Epidermal melanocyte (primary cell): ENCODE data around the genes FAM136A and TEX261.

- RRBS = no CpG with 5 or more reads among the region's 19 CpGs
Observed at GRCh38 chr2:70122765-70123775, 35.8 kb downstream of the PCBP1 start.

- RRBS = no CpG with 5 or more reads among the region's 2 CpGs
Observed at GRCh38 chr2:70141020-70141157, 49.9 kb downstream of the C2orf42 start.

- RRBS = no CpG with 5 or more reads among the region's 8 CpGs
Observed at GRCh38 chr2:70149042-70149482, 41.8 kb downstream of the C2orf42 start.

- RRBS = 83% methylated on average over 2 of the region's 2 CpGs
Observed at GRCh38 chr2:70270315-70270620, 12.3 kb downstream of the PCYOX1 start.

GRCh38 chr2:70279764-70280641 is 13.5 kb downstream of the SNRPG start:
- RRBS = no CpG with 5 or more reads among the region's 9 CpGs

DNA sequence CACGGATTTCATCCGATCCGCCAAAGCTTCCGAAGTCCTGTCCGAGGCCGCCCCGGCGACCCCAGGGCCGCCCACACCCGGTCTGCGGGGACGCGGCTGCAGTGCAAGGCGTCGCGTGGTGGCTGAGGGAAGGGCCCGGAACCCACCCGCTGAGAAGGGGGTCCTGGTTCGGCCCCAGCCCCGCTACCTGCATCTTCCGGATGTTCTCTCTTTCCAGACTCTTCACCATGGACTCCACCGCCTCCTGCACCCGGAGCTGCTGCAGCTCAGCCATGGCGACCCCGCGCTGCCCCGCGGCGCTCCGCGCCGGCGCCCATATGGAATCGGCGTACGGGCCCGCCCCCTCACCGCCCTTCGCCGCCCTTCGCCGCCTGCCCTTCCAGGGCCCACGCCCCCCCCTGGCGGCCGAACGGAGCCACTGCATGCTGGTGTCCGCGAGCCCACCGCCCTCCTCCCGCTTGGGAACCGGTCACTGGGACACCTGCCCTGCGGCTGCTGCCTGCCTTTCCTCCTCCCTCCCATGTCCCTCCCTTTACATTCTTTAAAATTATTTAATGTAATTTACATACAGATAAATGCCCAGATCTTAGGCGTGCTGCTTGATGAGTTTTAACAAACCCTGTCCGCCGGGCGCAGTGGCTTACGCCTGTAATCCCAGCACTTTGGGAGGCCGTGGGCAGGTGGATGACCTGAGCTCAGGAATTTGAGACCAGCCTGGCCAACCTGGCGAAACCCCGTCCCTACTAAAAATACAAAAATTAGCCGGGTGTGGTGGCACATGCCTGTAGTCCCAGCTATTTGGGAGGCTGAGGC is at the start of gene FAM136A:
FAM136A (minus strand) TSS at position 330 of the 813 bp plus-strand sequence.
- RRBS = 2% methylated on average over 27 of the region's 61 CpGs

DNA sequence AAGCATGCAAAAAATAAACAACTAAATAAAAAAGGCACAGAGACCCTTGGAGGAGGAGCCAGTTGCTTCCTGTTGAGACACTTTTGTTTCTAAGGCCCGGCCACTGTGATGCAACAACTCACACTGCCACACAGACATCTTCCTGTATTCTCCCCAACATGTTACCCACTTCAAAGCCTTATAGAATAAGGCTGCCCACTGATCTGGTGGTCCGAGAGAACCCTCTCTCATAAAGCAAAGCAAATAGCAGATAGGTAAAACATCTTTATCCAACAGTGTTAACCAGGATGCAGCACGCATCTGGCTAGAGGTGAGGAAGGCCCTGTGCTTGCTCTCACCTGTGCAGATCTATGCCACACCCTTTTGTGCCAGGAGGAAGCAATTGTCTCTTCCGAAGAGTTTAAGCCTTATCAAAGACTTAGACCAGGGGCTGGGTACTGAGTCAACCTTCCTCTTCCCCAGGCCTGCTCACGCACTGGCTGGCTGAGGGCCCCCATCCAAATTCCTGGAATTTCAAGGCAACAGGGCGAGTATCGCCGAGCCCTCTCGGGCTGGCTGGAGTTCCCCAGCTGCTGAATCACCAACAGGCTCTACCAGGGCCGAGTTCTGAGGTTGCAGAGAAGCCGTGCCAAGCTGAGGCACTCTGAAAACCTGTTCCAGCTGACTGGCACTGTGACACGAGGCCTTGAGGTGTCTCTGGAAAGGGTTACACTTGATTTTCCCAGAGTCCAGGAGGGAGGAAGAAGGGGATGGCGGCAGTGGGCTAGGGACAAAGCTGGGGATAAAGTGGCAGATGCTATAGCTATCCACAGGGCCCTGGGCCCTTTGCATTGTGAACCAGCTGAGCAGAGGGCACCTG is 29.4 kb downstream of the TGFA start:
- RRBS = no CpG with 5 or more reads among the region's 13 CpGs

DNA sequence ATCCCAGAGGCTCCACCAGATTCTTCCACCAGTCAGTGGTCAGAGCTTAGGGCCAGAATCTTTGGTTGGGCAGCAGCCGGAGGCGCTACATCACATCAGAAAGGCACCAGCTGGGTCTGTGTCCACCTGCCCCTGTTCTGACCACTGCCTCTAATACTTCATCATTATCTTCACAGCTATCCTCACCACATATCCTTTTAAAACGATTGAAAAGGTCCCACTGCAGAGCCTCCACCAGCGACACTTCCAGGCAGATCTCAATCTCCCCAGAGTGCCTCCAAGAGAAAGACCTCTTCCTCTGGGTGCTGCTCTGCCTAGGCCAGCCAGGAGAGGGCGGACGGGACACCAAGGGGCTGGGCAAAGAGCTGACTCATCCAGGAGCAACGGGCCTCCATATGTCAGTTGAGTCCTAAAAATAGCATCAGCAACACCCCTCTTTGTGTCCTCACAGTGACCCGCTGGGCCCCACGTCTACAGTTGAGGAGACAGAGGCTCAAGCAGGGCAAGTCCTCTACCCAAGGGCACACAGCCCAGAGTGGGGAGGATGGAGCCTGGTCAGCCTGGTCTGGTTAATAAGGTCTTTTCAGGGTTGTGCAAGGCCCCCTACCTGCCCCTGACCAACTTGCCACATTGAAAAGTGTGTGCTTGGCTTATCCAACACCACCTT is 81.2 kb downstream of the ADD2 start:
- RRBS = 100% methylated on average over 1 of the region's 9 CpGs

GRCh38 chr2:70715311-70715675 is 52.7 kb downstream of the ADD2 start:
- RRBS = no CpG with 5 or more reads among the region's 3 CpGs

DNA sequence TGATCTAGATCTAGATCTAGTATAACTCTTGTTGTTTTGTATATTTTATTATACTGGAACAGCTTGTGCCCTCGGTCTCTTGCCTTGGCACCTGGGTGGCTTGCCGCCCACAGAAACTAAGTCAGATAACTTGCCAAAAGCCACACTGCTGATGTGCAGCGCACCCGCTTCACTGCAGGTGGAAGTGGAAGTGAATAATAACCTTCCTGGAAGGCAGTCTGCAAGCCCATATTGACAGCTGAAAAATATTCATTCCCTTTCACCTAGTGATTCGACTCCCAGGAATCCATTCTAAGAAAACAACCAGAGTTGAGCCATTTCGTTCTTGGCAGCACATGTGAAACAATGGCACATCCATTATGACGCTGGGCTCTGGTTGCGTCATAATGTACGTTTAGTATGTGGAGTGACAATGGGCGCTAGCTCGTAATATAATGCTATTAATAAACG is 648 bp upstream of the ANKRD53 start:
- RRBS = no CpG with 5 or more reads among the region's 12 CpGs

GRCh38 chr2:70993965-70995395 is at the start of gene TEX261:
TEX261 (minus strand) TSS chr2:70994873.
- RRBS = 3% methylated on average over 40 of the region's 115 CpGs

- RRBS = no CpG with 5 or more reads among the region's 4 CpGs
Observed at GRCh38 chr2:71132961-71133565, 2.6 kb downstream of the MPHOSPH10 start.

- RRBS = no CpG with 5 or more reads among the region's 4 CpGs
Observed at GRCh38 chr2:71346934-71347821, 15.6 kb downstream of the ZNF638 start.

DNA sequence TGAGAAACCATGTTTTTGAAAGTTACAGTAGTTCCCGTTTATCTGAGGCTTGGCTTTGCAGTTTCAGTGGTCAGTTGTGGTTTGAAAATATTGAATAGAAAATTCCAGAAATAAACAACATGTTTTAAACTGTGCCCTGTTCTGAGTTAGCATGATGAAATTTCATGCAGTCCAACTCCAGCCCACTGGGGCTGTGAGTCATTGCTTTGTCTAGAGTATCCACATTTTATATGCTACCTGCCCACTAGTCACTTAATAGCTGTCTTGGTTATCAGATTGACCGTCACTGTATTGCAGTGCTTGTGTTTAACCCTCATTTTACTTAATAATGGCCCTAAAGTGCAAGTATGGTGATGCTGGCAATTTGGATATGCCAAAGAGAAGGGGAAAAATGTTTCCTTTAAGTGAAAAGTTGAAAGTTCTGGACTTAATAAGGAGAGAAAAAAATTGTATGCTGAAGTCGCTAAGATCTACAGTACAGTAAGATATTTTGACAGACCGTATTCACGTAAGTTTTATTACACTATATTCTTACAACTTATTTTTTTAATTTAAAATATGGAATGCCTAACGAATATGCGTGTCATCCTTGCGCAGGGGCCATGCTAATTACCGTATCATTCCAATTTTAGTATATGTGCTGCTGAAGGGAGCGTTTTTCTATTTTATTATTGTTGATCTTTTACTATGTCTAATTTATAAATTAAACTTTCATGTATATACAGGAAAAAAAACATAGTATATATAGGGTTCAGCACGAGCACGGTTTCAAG is 47.8 kb downstream of the ZNF638 start:
- RRBS = no CpG with 5 or more reads among the region's 12 CpGs

DNA sequence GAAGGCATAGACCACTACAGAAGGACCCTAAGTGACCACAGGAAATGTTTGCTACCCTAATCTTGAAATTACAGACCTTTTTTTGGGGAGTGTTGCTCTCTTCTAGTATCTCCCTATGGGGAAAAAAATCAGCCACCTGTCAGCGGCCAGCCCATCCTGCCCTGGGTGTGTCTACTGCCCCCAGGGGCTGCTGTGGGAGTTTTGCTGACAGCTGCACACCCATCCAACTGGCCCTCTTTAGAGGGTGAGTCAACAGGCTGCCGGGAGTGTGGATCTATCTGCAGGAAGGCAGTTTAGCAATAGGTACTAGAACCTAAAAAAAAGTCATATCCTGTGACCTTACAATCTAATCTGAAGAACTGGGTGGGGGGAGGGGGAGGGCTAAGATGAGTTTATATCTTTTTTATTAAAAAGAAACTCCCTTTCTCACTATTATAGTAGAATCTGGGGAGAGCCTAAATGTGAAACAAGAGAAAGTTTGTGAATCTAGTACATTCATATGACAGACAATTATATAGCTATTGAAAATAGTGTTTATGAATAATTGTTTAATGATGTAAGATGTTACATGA is 13.8 kb upstream of the DYSF start:
- RRBS = no CpG with 5 or more reads among the region's 2 CpGs

- RRBS = 5% methylated on average over 20 of the region's 69 CpGs
Observed at GRCh38 chr2:71453243-71454303, 12.9 kb upstream of the DYSF start.

DNA sequence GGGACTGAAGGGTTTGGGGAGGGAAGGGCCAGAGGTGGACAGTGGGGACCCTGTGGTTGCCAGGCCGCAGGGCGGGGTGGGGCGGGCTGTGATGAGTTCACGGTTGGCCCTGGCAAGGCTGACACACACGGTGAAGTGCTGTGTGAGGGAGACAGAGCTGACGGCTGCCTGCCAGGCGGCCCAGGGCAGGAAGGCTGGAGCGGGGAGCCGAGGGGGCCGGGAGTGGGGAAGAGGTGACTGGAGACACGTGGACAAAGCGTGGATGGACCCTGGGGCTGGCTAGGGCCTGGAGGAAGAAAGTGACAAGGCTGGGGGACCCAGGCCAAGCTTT is 110.0 kb downstream of the DYSF start:
- RRBS = no CpG with 5 or more reads among the region's 12 CpGs

DNA sequence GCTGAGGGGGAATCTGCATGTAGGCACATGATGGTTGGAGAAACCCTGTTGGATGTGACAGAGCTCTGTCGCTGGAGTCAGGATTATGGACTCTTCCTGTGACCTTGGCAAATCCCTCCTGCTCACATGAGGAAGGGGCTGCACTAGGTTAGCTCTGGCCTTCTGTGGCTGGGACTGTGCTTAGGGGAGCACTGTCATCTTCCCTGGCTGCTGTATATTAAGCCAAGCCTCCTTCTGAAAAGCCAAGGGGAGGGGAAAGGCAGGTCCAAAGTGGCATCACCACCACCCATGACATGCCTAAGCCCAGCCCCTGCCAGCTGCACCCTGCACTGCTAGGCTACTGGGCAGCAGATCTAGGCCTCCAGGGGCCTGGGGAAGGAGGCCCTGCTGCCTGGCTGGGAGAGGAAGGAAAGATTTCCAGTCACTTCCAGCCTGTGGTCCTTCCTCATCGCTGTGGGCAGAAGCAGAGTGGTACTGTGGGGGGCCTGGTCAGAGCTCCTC is 218.3 kb downstream of the DYSF start:
- RRBS = no CpG with 5 or more reads among the region's 2 CpGs

- RRBS = no CpG with 5 or more reads among the region's 18 CpGs
Observed at GRCh38 chr2:71716527-71717545, 250.3 kb downstream of the DYSF start.